Measurements from ENCODE around the gene LSG1.

GRCh38 chr3:194320611-194321307 is 30.4 kb downstream of the CPN2 start:
- PRO-cap: no peak

DNA sequence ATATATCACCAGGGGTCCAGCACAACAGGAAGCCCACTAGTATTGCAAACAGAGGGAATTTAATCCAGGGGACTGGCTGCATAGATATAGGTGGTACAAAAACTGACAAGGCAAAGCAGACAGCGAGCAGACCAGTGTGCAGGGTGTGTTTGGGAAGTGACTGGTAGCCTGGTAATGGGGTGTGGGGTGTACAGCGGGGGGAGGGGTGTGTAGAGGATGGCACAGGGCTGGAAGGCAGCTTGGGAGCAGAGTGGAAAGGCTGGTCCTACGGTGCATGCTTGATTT is 29.5 kb downstream of the CPN2 start:
- PRO-cap: no peak

DNA sequence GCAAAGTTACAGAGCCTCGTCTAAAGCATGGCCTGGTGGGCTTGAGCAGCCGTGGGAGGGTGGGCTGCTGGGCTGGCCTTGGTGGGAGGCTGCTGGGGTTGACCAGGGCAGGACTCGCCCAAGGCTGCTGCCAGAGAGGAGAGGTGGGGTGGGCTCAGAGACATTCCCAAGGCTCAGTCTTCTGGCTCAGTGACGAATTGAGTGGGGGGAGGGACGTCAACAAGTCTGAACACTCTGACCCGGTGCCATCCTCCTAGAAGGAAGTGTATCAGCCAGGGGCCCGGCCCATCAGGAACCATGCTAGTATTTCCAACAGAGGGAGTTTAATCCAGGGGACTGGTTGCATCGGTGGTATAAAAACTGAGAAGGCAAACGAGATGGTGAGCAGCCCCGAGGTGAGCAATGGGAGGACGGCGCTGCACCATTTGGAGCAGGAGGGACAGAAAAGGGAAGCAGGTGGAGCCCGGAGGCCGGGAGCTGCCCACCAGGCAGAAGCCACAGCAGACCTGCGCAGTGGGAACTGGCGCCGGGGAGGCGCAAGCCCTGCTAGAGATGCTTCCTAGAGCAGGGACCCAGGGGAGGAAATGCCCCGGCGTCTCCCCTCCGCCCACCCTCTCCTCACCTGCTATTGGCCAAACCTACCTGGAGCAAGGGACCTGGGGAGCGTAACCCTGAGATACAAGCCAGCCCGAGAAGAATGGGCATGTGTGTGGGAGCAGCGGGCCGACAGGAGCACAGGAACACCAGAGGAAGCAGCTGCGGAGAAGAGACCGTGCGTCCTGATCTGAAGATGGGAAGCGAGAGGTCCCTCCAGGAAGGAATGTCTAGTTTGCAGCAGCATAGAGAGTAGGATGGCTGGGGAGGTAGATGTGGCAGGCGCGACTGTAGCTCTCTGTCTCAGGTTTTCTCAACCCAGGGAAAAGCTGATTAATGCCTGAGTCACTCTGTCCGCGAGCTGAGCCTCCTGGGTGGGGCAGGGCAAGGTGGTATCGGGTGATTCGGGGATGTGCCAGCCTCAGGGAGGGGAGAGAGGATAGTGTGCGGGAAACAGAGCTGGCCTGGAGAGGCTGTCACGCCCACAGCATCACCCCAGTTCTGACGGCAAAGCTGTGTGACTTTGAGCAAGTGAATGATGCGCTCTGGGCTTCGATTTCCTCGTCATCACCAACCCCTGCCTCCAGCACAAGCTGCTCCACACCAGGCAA is 28.8 kb downstream of the CPN2 start:
- PRO-cap: no peak

DNA sequence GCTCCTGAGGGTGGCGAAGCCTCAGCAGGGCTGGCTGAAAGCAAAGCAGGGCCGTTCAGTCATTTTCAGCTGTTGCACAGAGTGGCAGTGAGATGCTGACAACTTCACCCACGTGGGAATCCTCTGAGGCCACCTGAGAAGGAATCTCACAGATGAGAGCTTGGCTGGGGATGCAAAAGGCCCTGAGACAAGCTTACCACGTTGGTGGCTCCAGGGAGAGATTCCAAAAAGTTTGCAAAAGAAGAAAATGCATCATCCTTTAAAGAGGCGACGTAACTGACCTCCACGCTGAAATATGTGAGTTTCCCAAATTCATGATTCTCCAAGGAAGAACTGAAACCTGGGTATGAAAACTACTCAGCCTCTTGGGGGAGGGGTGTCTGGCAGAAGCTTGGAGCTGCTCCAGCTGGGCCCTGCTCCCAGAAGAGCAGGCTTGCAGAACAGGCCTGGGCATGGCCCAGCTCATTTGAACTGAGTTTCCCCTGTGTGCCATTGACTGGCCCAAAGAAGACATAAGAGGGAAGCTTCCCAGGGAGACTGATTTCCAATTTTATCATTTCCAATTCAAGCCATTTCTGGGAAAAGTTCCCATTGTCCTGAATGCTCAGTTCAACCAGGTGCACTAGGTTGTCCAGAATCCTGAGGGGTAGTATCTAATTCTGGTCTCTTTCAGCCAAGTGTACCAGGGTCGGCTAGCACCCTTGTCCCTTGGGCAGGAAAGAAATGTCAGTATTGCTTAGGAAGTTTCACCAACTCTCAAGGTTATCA is 20.5 kb downstream of the CPN2 start:
- PRO-cap: no peak

- PRO-cap: no peak
Observed at GRCh38 chr3:194375507-194375972, 6.0 kb upstream of the LRRC15 start.

DNA sequence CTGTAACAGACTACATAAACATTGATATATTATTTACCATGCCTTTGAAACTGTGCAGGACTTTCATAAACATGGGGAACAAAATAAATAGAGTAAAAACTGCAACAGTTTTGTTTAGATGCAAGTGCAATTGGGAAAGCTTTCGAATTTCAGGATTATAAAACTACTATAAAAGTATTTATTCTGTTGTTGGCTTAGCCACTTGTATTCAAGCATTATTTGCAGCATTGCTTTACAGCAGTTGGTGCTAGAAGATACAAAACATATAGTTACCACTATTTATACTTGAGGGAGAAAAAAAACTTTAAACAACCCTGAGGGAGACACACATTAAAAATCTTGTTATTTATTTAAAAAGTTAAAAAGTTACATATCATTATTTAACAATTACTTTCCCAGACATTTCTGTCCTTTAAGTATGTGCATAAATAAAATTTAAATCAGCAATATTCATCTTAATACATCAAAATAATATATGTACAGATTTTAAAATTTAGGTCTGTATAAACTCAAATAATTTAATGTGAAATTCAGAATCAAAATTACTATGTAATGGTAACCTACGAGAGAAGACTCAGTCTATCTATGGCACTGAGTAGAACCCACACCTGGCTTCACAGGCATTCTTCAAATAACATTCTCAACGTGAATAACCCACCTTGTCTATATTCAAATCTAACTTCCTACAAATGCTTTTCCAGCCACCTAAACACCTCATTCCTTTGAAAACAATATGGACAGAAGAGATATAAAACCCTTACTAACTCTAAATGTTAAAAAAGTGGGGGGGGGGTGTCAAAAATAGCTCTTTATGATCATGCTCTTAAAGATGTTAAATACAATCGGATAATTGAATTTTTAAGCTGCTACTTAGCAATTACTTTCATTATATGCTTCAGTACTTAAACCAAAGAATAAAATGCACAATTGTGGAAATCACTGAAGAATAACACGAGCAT is 4.3 kb upstream of the GP5 start:
- PRO-cap: no peak

GRCh38 chr3:194461954-194462563 is 24.7 kb downstream of the ATP13A3 start:
- PRO-cap: no peak

DNA sequence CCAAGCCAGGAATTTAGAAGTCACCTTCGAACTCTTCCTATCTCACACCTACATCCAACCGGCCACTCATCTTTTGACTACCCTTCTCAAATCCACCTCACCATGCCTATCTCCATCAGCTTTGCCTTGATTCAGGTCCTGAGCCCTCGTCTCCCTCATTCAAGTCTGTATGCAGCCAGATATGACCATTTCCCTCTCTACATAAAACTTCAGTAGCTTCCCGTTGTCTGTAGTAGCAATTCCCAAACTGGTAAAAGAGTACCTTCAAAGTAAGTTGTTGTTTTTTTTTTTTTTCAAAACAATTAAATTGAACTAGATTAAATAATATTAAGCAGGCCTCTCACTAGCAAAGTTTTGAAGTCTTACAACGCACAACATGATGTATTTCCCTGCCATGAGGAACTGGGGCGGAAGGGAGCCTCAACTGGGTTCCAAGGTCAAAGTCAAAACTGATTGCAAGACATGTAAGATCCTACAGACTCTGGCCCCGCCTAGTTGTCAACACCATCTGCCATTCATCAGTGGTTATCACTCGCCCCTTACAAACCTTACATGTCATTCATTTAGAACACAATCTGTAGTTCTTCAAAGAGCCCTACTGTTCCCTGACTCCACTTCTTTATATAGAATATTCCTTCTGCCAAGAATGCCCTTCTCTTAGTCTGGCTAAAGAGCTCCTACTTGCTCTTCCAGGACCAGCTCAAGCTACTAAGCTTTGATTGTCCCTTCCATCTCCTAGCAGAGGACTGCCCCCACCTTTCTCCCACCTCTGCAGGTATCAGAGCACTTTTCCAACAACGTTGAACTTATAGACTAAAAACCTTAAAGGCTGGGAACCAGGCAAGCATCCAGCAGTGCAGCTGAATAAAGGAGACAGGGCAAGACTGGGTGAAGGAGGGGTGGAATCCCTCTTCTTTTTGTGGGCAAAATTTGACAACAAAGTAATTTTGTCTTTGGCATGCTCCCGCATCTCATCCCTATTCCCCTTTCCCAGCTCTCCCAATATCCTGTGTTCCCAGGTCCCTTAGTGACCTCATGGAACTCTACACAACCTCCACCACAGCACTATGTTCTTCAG is 10.0 kb downstream of the ATP13A3 start:
- PRO-cap: no peak

GRCh38 chr3:194536747-194537348 is 50.0 kb upstream of the ATP13A3 start:
- PRO-cap: no peak

DNA sequence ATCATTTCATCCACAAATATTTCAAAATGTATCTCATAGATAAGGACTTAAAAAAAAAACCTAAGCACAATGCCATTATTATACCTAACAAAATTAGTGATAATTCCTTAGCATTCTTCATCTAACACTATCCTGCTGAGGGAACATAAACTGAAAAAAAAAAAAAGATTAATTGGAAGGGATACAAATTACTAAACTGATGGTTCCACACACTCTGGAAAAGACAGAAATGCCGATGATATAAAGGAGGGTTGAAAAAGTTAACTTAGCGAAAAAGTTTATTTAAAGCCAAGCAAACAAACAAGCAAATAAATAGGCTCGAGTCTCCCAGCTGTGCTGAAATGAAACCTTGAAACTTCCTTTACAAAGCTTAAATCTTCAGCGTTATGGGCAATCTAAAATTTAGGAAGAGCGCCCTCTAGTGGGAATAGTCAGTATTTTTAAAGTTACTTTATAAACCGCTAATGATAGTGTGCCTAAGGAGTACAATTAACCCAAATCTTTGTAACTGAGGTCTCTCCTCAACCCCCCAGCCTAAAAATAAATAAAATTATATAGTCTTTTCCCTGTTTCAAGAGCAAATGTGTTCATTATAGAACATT is 38.6 kb downstream of the TMEM44 start:
- PRO-cap: no peak

GRCh38 chr3:194671595-194672811 is at the start of gene LSG1:
Gene LSG1, minus strand, starts transcription at chr3:194672191.
- PRO-cap: bidirectional peak, plus-strand start at chr3:194672581, minus-strand start at chr3:194672191

GRCh38 chr3:194687168-194688341 is 1.9 kb downstream of the FAM43A start:
- PRO-cap: bidirectional peak, plus-strand start at chr3:194688058, minus-strand start at chr3:194687953

GRCh38 chr3:194736294-194736951 is 50.7 kb downstream of the FAM43A start:
- PRO-cap: no peak

GRCh38 chr3:194769007-194769242 is 83.2 kb downstream of the FAM43A start:
- PRO-cap: bidirectional peak, plus-strand start at chr3:194769448, minus-strand start at chr3:194769105

- PRO-cap: no peak
Observed at GRCh38 chr3:194867214-194867783, 181.6 kb downstream of the FAM43A start.

DNA sequence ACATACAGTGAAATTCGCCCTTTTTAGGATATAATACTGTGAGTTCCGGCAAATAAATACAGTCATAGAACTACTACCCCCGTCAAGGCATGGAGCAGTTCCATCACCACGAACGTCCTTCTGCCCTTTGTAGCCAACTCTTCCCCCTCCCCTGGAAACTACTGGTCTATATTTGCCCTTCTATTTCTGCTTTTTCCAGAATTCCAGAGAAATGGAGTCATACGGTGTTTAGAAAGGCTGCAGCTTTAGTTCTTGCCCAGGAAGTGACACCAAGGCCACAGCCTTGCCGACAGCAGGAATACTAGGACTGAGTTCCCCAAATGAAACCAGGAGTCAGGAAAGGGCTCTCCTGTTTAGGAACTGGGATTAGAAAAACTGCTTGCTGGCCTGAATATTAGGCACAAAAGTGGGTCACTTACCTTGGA is 291.2 kb downstream of the FAM43A start:
- PRO-cap: no peak

GRCh38 chr3:195087086-195087288 is 184.0 kb downstream of the XXYLT1 start:
- PRO-cap: no peak

GRCh38 chr3:195119424-195120800 is 151.0 kb downstream of the XXYLT1 start:
- PRO-cap: no peak

- PRO-cap: no peak
Observed at GRCh38 chr3:195179628-195180071, 91.3 kb downstream of the XXYLT1 start.

GRCh38 chr3:195210672-195211128 is 60.3 kb downstream of the XXYLT1 start:
- PRO-cap: no peak